H9 (cell line): ENCODE measurements around a stretch of chr1.

- PRO-cap: no peak
Observed at GRCh38 chr1:182193712-182194292, 132.3 kb upstream of the ZNF648 start.

- PRO-cap: no peak
Observed at GRCh38 chr1:182351797-182352325, 39.7 kb downstream of the GLUL start.

- PRO-cap: no peak
Observed at GRCh38 chr1:182386671-182387489, 4.7 kb downstream of the GLUL start.

DNA sequence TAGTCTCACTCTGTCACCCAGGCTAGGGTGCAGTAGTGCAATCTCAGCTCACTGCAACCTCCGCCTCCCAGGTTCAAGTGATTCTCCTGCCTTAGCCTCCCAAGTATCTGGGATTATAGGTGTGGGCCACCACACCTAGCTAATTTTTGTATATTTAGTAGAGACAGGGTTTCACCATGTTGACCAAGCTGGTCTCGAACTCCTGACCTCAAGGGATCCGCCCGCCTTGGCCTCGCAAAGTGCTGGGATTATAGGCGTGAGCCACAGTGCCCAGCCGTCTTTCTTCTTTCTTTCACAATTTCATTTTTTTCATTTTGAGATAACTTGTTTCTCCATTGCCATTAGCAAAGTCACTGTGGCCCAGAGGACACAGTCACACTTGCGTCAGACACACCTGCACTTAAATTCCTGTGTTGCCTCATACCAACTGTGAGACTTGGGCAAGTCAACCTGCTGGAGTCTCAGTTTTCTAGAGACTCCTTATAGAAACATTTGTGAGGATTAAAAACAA lies 2.8 kb downstream of the TEDDM1 start:
- PRO-cap: no peak

DNA sequence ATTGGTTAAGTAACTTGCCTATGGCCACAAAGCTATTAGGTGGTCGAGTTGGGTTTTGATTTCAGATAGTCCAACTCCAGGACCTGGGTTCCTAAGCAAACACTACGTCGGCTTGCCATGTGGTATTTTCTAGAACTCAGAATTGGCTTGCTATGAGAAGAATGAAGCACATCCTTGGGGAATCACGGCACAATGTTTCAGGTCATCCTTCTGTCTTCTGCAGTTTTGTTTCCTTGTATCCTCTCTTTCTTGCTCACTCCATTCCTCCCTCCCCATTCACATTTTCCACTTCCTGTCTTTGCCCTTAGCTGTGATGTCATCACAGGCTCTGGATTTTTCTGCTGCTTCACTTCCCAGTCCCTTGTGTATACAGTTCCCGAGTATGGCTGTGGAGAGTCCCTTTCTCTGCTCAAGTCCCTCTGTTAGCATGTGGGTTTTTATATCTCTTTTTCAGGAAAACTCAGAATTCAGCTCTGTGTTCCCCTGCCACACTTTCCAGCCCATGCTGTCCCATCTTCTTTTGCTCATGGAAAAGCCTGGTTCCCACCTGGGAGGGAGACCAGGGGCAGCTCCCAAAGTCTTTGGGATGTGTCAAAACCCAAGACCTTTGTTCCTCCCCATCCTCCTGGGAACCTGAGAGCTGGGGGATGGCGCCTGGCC lies 4.7 kb upstream of the RGS16 start:
- PRO-cap: no peak

- PRO-cap: no peak
Observed at GRCh38 chr1:182850571-182851488, 11.7 kb downstream of the DHX9 start.

DNA sequence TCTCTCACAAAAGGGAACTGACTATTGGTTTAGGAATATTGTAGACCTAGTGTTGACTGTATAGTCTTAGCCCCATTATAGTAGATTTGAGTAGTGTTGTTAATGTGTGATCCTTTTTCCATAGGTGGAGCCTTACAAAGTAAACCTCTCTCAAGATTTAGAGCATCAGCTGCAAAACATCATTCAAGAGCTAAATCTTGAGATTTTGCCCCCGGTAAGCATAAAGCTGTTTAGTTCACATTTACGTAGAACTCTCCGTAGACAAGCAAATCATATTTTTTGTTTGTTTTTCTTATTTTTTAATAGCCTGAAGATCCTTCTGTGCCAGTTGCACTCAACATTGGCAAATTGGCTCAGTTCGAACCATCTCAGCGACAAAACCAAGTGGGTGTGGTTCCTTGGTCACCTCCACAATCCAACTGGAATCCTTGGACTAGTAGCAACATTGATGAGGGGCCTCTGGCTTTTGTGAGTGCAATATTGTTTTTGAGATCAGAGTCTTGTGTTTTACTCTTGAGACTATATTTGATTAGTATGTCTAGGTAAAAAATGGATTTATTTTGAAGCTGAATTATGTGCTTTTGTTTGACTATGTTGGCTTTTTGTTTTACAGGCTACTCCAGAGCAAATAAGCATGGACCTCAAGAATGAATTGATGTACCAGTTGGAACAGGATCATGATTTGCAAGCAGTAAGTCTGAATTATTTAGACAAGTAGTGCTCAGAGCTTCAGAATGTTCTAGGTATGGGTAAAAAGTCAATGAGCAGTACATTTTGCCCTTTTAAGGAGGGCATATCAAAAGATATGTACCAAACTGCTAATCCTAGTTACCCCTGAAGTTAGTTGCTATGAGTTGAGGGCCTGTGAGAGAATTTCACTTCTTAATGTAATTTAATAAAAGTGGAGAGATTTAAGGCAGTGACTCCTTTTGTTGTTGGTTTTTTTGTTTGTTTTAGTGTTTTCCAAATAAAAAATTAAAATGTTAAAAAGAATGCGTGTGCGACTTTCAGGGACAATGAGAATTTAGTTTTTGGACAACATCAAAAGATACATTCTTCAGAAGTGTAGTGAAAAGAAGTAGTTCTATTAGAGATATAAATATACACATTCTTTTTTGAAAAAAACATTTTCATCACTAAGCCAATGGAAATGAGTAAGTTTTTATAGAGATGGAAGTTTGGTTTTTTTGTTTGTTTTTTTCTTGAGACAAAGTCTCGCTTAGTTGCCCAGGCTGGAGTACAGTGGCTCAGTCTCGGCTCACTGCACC lies 19.7 kb downstream of the DHX9 start:
- PRO-cap: no peak

DNA sequence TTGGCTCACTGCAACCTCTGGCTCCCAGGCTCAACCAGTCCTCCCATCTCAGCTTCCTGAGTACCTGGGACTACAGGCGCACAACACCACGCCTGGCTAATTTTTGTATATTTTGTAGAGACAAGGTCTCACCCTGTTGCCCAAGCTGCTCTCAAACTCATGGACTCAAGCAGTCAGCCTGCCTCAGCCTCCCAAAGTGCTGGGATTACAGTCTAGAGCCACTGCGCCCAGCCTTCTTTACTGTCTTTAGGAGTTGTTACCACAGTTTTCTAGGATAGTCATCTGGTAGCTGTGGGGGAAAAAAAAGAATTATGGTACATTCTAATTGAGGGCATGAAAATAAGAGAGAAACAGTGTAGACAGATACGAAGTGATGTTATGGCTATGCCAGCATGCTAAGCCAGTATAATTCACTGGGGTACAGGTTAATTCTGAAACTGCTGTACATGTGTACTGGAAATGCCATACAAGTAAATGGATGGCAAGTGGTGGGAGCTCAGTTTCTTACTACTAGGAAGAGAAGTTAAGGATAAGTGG lies 33.9 kb downstream of the DHX9 start:
- PRO-cap: no peak

GRCh38 chr1:182875649-182876772 lies 36.9 kb downstream of the DHX9 start:
- PRO-cap: no peak

- PRO-cap: no peak
Observed at GRCh38 chr1:182953371-182953788, 414 bp upstream of the SHCBP1L start.

DNA sequence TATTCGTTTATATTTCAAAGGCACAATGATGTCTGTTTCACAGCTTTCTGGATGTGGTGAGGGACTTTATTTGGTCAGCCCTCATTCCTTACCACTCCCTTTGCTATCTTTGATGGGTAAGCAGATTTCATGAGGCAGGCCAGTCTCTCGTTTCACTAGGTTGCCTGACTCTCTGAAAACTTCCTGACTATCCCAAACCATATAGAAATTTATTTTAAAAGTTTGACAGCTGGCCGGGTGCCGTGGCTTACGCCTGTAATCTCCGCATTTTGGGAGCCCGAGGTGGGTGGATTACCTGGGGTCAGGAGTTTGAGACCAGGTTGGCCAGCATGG lies 34.0 kb downstream of the LAMC1 start:
- PRO-cap: no peak

DNA sequence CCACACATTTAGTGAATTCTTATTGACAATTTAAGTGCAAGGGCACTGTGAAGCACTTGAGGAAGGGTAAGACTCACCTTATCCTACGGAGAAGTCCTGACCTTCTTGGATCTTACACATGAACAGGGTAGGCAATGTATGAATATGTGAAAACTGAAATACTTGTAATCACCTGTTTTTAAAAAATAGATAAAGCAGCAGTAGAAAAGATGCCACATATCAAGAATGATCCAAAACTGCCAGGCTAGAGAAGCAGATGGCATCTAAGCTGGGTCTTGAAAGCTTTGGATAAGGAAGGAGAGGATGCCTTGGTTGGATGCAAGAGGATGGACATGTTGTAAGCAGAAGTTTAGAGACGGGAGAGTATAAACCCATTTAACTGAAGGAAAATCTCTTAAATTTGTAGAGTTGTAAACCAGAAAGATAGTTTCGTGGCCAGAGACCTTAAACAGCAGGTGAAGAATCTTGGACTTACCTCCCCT lies 77.4 kb upstream of the LAMC2 start:
- PRO-cap: no peak

DNA sequence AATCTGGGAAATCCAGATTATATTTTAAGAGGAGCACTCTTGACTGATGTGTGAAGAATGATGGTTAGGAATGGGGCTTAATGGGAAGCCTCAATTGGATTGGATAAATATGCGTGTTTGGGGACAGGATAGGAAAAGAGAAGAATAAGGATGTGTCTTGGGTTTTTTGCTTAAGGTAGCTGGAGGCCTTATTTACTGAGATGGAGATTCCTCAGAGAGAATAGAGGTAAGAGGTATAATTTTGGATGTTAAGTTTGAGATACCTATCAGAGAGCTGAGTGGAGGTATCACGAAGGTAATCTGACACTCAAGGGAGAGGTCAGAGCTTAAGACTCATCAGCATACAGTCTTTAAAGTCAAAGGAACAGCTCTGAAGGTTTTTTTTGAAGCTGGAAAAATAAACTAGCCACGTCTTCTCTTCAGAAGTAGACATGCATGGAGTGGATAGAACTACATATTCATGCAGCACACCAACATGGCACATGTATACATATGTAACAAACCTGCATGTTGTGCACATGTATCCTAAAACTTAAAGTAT lies 58.1 kb upstream of the LAMC2 start:
- PRO-cap: no peak

DNA sequence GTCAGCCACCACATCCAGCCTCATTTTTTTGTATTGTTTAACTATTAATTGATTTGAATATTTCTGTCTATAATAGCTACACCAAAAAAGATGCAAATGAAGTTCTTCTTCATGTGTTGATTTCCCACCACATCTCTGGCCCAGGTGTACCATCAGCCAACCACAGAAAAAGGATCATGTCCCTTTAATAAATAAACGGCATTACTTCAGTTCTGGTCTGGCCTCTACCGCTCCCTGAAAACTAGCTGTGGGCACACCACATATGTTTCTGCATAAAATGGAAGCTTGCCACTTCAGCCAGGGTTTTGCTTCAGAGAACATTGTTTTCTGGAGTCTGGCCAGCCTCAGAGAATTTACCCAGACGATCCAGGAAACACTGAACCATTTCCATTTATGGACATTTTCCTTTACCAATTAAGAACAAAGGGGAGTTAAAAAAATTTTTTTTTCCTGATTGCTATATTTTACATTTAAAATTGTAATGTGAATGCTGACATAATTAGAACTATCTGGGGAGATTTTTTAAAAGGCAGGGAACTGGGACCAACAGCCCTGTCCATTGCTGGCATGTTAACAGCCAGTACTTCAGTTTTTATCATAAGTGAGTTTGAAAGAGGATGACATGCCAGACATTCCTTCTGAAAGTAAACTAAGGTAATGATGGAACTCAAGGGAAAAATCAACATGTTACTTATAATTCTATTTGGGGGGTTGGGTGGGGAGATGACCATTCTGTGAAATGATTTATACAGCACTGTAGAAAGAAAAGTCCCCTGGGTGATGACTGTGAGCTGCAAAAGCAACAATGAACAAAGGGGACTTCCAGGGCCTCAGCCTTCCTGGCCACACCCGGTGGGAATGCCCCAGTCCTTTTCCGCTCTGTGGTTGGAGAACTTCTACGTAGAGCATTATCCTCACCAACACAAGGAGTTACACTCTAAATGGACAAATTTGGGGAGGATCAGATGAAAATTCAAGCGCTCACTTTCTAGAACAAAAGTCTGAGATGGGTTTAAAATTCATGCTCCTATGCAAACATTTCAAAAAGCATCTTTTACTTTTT lies 5.6 kb upstream of the LAMC2 start:
- PRO-cap: no peak

- PRO-cap: no peak
Observed at GRCh38 chr1:183239201-183239613, 53.1 kb downstream of the LAMC2 start.

DNA sequence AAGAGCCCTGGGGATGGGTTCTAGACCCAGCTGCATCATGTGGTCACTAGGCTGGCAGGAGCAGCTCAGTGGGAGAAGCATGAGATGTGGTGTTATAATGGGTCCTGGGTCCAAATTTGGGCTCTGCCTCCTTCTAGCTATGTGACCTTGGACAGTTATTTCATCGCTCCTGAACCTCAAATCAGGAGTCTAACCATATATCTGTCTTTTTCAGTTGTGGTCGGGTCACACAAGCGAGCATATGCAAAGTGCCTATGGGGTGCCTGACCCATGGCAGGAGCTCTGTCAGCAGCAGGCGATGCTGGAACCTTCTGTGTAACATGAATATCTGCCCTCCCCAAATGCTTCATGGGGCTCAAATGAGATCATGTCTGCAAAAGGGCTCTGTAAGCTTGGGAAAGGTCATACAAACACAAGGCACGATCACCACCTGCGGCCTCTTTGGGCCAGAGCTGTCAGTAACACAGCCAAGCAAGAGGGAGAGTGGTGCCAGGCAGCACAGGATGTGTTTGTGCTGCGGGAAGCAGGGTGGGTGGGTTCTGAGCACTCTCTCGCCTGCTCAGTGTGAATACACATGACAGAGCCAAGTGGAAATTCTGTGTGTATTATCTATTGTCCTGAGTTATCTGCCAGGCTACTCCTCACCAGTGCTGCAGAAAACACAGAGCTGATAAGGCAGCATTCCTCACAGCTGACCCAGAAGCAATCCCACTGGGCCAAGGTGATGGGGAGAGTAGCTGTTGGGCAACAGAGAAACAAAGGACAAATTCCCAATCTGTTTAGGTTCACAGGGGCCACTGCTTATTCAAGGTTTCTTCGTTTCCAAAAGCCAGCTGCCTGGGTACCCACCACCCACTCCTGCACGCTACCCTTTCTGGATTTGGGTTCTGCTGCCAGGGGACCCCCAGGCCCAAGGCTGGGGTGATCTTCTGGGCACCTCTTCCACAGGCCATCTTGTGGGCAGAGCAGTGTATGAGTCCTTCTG lies 101.1 kb downstream of the LAMC2 start:
- PRO-cap: no peak

DNA sequence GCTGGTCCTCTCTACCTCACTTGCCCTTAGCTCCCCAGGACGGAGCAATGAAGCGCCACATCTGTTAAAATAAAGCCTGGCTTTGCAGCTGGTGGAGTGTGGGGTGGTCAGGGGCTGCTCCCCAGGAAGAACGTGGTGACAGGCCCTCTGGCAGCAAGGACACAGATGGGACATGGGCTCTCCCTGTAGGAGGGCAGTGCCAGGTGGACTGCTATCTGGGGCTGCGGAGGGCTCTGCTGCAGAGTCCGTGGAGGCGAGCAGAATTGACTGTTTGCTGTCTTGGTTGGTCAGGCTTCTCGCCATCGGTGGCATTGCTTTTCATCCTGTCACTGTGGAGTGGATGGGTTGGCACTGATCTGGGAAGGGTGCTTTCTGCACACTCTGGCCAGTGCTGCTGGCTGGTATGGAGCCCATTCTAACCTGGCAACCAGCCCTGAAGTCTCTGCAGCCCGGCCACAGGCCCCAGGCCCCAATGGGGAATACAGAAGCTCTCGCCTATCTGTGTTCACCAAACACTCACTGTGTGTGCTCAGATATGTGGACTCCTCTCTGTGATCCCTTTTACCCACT lies 103.0 kb downstream of the LAMC2 start:
- PRO-cap: no peak

- PRO-cap: no peak
Observed at GRCh38 chr1:183583584-183583940, 6.7 kb downstream of the NCF2 start.

- PRO-cap: no peak
Observed at GRCh38 chr1:183873244-183874151, 68.6 kb downstream of the RGL1 start.

GRCh38 chr1:183915886-183916554 lies 111.1 kb downstream of the RGL1 start:
- PRO-cap: no peak